Thoracic aorta (tissue), 1 donor: ENCODE measurements around the genes METTL21C and ARGLU1.

DNA sequence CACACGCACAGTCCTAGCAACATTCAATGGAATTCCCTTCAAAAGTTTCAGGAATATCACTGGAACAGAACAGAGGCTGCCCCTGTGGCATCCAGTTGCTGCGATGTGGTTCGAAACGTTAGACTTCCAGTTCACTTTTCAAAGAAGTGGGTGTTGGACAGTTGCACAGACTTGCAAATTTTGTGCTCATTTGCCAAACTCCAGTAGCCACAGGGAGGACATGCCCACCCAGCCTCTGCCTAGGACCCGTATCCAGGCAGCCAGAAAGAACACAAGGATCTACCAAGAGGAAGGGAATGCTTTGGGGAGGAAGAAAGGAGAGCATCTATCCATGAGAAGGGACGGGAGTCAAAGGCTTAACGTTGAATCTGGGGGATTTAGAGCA lies at the start of gene METTL21C:
TSS of gene METTL21C (minus strand) at position 120 of the 385 bp plus-strand sequence.
- RAMPAGE, long total RNA, result no peak

DNA sequence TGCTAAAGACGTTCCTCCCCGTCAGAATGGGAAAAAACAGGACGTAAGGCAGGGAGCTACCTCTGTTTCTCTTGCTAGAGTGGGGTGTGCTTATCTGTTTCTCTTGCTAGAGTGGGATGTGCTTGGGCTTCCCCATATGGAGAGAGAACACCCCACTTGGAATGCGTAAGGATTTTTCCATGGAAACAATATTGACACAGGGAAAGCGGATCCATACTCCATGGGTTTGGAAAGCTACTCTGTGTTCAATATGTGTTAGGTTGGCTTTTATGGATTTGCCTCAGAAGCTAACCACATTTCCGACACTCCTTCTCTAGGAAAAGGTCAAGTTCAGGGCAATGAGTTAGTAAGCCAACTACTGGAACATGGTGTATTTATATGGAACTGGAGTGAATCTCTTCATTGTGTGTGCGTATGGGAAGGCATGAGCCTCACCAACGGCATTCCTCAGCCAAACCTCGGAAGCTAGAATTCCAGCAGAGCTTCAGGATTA lies 948.9 kb upstream of the SLC10A2 start:
- RAMPAGE, long total RNA, result no peak

GRCh38 chr13:106095663-106096354 lies 439.7 kb downstream of the EFNB2 start:
- RAMPAGE, long total RNA, result no peak

GRCh38 chr13:106099533-106099825 lies 436.0 kb downstream of the EFNB2 start:
- RAMPAGE, long total RNA, result no peak

DNA sequence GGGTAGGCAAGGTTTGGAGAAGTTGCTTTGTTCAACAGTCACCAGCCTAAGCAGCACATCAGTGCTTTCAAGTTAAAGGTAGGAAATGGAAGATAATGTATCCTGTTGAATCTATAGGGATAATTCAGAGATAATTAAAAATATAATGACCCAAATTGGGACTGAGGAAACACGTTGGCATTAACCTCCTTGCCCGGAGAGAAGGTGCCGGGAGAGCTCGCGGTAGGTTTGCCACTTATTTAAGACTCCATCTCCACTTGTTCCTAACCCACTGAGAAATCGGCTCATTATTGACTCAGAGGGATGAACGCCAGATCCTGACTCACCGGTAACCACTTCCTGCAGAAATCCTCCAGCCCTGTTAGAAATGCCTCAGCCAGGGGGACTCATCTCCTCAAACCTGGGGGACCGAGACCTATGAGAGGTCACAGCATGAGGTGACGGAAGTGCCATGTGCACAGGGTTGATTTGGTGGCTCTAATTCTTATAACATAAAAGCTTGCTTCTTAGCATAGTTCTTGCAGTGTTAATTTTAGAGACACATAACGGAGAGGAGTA lies 159.2 kb downstream of the EFNB2 start:
- RAMPAGE, long total RNA, result no peak

DNA sequence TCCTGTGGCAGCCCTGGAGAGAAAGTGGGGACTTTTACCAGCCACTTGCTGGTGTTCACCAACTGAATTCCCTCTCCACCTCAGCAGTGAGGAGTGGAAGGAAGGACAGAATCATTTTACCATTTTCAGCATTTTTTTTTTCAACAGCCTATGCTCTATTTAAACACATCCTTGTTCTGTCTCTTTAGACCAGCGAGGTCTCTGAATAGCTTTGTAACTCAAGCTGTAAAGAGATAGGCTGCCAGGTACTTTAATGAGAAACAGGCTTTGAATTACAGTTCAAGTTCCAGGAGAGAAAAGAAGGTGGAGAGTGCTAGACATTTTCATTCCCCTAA lies 38.9 kb downstream of the EFNB2 start:
- RAMPAGE, long total RNA, result no peak

GRCh38 chr13:106534297-106534863 lies 1.1 kb downstream of the EFNB2 start:
- RAMPAGE, long total RNA, result no peak

DNA sequence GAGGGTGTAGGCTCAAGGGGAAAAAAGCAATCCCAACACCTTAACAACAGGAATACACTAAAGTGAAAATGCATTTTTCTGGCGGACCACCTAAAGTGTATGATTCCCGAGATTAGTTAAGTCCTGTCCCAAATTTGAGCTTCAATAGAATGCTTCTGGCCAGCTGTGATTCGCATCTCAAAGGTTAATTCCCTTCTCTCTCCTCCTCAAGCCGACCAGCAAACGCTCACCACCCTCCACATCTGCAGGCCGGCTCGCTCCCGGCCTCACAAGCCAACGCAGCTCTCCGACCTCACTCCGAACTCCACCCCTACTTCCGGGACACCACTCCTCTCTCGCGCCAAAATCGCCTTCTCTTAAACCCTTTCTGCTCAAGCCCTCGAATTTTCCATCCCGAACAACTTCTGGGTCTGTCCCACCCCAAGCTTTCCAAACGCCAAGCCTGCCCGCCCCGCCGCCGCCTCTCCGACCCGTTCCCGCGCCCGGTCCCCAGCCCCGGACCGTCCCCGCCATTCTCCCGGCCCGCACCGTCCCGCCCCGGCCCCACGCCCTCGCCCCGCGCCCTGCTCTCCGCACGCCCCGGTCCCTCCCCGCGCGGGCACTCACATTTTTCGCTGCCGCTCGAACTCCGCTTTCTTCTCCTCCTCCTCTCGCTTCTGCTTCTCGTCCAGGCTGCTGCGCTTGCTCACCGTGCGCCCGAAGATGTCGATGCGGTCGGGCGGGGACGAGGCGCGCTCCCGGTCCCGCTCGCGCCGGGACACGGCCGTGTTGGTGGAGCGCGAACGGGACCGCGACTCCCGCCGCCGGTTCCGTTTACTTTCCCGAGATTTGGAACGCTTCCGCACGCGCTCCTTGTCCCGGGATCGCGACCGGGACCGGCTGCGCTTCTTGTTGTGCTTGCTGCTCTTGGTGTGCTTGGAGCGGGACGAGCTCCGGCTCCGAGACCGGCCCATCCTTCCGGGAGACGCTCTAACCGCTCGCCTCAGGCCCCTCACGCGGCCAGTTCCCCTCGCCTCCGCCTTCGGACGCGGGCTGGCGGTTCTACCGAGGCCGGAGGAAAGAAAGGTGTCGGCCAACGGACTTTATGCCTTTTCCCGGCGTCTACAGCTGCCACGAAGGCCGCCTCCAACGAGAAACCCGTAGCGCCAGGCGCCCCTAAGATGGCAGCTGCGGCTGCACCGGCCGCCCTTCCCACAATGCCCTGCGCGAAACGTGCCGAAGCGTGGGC lies at the start of gene ARGLU1:
TSS of gene ARGLU1 (minus strand) at position 1,171 of the 1,228 bp plus-strand sequence.
- RAMPAGE, long total RNA, result start-site peak on the minus strand centred at position 938 of the sequence, 511 bp wide, 7,855 reads

GRCh38 chr13:106623593-106624258 lies 55.8 kb upstream of the ARGLU1 start:
- RAMPAGE, long total RNA, result no peak

DNA sequence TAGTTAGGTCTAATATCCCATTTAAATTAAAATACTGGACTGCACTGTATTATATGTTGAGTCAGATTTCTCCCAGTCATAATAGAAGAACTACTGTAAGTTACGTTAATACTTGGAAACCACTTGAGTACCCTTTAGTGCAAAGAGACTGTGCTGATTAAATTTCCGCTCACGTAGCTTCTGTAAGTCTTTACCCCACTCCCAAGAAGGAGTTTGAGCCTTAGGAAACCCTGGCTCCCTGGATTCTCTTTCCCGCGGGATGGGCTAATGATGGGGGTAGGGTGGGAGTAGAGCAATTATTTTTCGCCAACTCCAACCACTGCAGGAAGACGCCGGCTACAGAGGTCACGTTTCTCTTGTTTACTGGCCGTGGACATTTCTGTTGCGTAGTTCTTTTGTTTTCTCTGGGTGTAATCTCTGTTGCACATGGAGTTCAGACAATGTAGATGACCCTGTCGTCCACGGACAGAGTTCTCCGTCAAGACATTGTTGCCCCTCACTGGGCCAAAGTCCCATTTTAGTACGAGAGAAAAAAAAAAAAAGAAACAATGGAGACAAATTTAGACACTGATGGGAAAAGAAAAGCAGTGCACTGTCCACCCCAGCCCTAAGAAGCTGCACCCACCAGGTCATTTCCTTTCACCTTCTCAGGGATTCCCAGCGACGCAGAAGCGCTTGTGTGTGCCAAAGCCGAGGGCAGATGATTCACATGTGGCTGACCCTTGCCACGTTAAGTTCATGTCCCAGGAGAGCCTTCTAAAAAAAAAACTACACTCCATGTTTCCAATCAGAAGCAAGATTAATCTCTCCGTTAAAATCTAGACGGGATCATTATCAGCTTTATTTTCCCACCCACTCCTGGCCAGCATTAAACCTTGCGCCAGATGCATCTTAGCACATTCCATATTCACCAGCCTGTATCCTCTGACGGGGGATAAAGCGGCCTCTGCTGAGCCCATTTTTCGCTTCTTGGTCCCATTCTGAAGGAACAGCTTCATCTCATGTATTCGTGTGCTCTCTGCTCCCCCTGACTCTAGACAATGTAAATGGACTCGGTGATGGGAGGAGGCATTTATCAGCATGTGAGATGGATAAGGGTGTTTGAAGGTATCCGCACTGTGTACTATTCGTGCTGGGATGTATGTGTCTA lies 134.0 kb upstream of the ARGLU1 start:
- RAMPAGE, long total RNA, result no peak

- RAMPAGE, long total RNA, result no peak
Measured at GRCh38 chr13:107401721-107402304, 465.5 kb downstream of the NALF1 start.

GRCh38 chr13:107581036-107581329 lies 286.3 kb downstream of the NALF1 start:
- RAMPAGE, long total RNA, result no peak

- RAMPAGE, long total RNA, result no peak
Measured at GRCh38 chr13:107719667-107720196, 147.6 kb downstream of the NALF1 start.

- RAMPAGE, long total RNA, result no peak
Measured at GRCh38 chr13:107883433-107884177, 16.3 kb upstream of the NALF1 start.

- RAMPAGE, long total RNA, result no peak
Measured at GRCh38 chr13:108496674-108497274, 132.6 kb upstream of the MYO16 start.

GRCh38 chr13:108704786-108705567 lies 75.6 kb downstream of the MYO16 start:
- RAMPAGE, long total RNA, result no peak

DNA sequence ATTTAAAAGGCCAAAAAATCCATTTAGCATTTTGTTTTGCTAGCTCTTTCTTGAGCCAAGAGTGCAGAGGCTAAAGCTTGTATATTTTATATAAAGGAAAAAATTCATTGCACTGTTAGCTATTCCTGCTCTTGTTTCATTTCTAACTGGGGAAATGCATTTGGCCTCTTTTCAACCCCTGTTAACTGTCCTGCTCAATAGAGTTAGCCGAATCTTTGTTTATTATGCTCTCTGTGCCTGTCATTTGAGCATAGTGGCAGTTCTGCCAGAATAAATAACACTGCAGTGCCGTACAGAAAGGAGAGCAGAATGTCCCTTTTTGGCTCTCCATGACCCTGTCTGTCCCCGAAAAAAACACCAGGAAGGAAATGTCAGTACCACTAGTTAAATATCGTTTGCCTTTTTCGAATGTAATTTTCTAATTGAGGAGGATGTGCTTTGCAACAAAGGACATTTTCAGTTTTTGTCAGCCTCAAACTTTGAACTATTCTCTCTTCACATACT lies 350.9 kb downstream of the MYO16 start:
- RAMPAGE, long total RNA, result no peak

- RAMPAGE, long total RNA, result no peak
Measured at GRCh38 chr13:109243525-109244378, 542.6 kb downstream of the IRS2 start.

GRCh38 chr13:109479963-109480645 lies 306.3 kb downstream of the IRS2 start:
- RAMPAGE, long total RNA, result no peak

- RAMPAGE, long total RNA, result no peak
Measured at GRCh38 chr13:109649756-109650204, 136.6 kb downstream of the IRS2 start.